Helper T cell (primary cell): ENCODE measurements around a stretch of chr2.

- PRO-cap, 2 experiments = peak in 1 of 2 experiments; most common plus-strand start chr2:241035753 (in 1); most common minus-strand start chr2:241035618 (in 1)
Measured at GRCh38 chr2:241035245-241036026, 37.0 kb downstream of the SNED1 start.

- PRO-cap, 2 experiments = peak in 2 of 2 experiments; most common plus-strand start chr2:241036190 (in 2); most common minus-strand start chr2:241036282 (in 2)
Measured at GRCh38 chr2:241036027-241036360, 37.6 kb downstream of the SNED1 start.

DNA sequence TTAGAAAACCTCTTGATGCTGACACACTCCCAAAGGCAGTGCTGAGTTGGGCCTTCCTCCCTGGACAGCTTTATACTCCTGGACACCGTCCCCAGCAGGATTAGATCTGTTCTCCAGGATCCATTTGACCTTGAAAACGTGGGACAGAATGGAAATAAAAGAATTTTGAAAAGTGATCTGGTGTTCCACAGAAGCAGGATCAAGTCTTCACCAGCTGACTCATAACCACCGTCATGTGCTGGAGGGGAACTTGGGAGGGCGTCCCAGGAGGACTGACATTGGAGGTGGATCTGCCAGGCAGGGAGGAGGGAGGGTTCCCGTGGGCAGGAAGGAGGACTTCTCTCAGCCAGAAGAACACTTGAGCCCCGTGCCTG, 11.2 kb downstream of the PPP1R7 start:
- PRO-cap, 2 experiments = no peak in any of the 2 experiments

- PRO-cap, 2 experiments = no peak in any of the 2 experiments
Measured at GRCh38 chr2:241228603-241229598, 40.4 kb downstream of the ANO7 start.

DNA sequence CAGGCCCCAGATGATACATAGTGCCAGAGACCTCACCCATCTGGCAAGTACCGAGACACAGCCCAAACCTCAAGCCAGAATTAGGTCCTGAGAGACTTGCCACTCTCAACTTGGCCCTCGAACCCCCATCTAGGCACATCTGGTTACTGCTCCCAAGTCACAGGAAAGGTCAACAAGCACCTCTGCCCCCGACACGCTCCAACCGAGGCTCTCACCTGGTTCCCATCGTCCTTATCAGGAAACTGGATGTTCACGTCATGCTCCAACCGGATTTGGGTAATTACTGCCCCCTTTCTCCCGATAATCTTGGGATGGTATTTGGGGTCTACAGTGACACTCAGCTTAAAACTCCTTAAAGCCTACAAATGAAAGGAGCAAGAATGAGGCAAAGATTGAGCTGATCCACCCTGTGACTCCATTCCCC, 45.1 kb downstream of the ANO7 start:
- PRO-cap, 2 experiments = no peak in any of the 2 experiments

DNA sequence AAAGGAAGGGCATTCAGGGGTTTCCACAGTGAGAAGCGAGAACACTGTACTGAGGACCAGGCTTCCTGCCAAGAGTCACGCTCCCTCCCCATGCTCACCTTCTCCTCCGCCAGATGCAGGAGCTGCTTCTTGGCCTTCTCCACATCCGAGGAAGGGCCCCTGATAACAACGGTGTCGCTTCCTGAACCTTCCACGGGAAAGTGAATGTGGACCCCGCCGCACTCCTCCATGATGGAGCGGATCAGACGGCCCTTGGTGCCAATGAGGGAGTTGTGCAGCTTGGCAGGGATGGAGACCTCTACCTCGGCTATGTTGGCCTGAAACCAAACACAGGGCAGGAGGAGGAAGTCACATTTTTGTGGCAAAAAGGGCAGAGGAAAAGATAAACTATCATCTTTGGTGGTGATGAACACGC, 53.9 kb downstream of the ANO7 start:
- PRO-cap, 2 experiments = no peak in any of the 2 experiments

GRCh38 chr2:241327539-241328139, 11.9 kb downstream of the SEPTIN2 start:
- PRO-cap, 2 experiments = no peak in any of the 2 experiments

DNA sequence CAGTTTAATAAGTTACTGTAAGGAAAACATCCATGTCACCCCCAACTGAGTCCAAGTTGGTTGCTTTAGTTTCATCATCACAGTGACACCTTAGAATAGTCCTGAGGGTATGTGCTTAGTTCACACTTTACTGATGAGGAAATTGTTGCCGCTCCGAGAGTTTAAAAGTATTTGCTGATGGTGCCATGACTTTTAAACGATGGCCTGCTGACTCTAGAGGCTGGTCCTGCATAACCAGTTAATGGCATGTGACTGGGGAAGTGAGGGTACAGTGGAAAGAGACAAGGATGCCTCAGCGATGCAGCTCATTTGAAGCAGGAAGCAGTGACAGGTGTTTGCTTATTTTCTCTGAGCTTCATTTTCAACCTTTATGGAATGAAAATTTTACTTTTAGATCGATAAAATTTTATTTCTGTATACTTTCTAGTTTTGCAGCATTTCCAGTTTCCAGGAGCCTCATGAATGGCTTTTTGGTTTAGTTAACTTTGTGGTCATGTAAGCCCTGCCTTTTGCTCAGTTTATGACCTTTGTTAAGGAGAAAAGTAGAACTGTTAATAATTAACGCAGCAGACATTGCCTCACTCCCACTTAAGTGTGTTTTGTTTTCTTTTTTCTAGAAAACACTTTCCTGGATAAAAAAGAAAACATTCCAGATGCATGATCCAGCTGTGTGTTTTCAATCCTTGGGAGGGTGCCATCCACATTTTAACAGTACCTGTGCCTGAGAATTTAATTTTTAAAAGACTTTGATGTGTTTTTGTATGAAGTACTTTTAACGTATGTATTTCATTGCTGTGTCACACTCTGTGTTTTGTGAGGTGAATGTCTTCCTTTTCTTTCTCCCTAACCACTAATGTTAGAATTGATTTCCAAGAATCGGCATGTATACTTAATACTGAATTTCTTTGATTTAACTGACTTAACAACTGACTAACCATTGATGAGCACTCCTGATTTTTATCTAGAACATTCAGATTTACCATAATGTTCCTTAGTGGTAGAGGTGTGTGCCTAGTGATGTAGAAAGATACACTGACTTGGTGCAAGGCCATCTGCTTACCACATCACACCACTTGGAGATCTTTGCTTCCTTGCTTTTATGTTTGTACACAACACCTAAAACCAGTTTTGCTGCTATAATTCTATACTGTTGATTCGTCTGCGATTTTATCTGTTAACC, 4.3 kb upstream of the FARP2 start:
- PRO-cap, 2 experiments = no peak in any of the 2 experiments

- PRO-cap, 2 experiments = no peak in any of the 2 experiments
Measured at GRCh38 chr2:241494580-241495162, 13.7 kb downstream of the STK25 start.

- PRO-cap, 2 experiments = no peak in any of the 2 experiments
Measured at GRCh38 chr2:241771163-241772112, 5.2 kb upstream of the GAL3ST2 start.

GRCh38 chr2:241774601-241775940, 1.6 kb upstream of the GAL3ST2 start:
- PRO-cap, 2 experiments = no peak in any of the 2 experiments

- PRO-cap, 2 experiments = no peak in any of the 2 experiments
Measured at GRCh38 chr2:241778086-241778653, 1.5 kb downstream of the GAL3ST2 start.

- PRO-cap, 2 experiments = peak in 1 of 2 experiments; most common plus-strand start chr2:241803578 (in 1); most common minus-strand start chr2:241803503 (in 1)
Measured at GRCh38 chr2:241803186-241804403, 5.4 kb upstream of the NEU4 start.

- PRO-cap, 2 experiments = no peak in any of the 2 experiments
Measured at GRCh38 chr2:241810520-241810786, 1.5 kb downstream of the NEU4 start.

DNA sequence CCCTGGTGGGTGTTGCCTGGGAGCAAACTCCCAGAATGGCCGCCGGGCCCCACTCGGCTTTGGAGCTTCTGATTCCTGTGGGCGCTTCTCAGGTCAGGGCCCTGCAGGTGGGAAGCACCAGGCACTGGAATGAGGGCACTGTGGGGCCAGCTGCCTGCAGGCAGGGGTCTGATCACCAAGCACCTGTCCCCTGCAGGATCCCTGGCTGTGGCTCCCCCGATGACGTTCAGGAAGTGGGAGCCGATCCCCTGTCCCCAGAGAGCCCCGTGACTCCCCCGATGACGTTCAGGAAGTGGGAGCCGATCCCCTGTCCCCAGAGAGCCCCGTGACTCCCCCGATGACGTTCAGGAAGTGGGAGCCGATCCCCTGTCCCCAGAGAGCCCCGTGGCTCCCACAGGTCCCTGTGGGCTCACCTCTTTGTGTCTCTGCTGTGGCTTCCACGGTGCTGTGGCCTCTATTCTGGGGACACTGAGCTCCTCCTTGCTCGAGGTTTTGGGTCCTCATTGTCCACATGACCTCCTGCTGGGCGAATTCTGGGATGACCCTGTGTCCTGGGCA, 4.7 kb downstream of the NEU4 start:
- PRO-cap, 2 experiments = no peak in any of the 2 experiments

- PRO-cap, 2 experiments = no peak in any of the 2 experiments
Measured at GRCh38 chr2:241859442-241860622, 1.1 kb upstream of the PDCD1 start.

DNA sequence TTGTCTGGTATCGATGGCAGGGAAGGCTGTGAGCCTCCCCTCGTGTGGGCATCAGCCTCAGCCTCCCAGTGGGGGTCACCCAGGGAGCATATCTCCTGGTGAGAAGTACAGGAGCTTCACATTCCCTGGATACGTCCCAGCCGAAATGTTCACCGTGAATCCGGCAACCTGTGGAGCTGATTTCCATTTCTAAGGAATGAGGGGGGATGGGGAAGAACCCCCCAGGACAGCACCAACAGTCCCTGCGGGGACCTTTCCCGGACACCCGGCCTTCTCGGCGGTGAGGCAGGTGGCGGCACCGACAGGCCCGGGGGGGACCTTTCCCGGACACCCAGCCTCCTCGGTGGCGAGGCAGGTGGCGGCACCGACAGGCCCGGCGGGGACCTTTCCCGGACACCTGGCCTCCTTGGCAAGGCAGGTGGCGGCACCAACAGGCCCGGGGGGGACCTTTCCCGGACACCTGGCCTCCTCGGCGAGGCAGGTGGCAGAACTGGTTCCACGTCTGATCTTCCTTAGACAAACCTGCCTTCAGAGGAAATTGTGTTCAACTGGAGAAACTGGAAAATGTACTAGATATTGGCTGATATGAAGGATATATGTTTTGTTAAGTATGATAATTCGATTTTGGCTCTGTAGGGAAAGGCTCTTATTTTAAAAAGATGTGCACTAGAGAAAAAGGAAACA, 9.5 kb downstream of the FAM240C start:
- PRO-cap, 2 experiments = no peak in any of the 2 experiments

GRCh38 chr2:241927066-241927331, 26.7 kb upstream of the FAM240C start:
- PRO-cap, 2 experiments = no peak in any of the 2 experiments

DNA sequence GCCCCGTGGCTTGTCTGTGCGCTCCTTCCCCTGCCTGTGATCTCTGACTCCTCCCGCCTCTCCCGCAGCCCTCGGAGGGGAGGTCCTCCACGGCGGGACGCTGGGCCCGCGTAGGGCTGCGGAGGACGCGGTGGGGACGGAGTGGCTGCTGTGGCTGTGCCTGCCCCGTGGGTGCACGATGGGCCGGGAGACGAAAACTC, 36.4 kb upstream of the FAM240C start:
- PRO-cap, 2 experiments = no peak in any of the 2 experiments

DNA sequence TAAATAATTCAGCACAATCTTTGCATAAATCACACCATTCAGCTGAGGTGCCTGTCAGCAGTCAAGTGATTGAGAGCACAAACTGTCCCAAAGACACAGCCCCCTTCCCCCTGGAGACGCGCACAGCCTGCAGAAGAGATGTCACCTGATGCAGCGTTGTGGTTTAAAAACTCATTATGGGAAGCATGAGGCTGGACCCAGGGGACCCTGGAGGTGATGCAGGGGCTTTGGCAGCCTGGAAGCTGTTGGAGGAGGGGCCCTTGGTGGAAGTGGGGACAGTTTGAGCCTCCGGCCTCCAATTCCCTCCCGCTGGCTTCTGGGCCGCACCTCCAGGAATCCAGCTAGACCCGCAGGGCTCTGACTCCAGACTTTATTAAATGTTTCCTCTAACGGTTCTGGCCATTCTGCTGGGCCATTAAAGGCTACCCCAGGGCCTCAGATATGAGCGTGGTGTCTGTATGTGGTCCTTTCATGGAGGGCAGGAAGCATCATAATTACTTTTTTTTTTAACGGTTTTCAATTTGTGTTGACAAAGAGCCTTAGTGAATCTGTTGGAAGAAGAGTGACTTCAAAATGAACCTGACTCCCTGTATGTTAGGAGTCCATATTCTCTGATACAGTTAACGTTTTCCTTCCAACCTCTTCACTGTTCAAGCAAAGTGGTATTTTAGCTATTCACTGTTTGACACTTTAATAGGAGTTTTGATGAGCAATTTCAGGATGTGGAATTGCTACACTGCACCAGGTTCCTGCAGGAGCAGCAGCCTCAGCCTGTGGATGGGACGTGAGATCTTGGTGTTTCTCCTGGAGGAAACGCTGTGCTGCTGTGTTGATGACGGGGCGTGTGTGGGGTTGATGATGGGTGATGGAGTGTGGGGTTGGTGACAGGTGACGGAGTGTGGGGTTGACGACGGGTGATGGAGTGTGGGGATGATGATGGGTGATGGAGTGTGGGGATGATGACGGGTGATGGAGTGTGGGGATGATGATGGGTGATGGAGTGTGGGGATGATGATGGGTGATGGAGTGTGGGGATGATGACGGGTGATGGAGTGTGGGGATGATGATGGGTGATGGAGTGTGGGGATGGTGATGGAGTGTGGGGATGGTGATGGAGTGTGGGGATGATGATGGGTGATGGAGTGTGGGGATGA, 67.9 kb upstream of the FAM240C start:
- PRO-cap, 2 experiments = no peak in any of the 2 experiments